ENCODE measurements around the genes MTM1, CD99L2, MAGEA12, PNMA6F and ATP2B3.

DNA sequence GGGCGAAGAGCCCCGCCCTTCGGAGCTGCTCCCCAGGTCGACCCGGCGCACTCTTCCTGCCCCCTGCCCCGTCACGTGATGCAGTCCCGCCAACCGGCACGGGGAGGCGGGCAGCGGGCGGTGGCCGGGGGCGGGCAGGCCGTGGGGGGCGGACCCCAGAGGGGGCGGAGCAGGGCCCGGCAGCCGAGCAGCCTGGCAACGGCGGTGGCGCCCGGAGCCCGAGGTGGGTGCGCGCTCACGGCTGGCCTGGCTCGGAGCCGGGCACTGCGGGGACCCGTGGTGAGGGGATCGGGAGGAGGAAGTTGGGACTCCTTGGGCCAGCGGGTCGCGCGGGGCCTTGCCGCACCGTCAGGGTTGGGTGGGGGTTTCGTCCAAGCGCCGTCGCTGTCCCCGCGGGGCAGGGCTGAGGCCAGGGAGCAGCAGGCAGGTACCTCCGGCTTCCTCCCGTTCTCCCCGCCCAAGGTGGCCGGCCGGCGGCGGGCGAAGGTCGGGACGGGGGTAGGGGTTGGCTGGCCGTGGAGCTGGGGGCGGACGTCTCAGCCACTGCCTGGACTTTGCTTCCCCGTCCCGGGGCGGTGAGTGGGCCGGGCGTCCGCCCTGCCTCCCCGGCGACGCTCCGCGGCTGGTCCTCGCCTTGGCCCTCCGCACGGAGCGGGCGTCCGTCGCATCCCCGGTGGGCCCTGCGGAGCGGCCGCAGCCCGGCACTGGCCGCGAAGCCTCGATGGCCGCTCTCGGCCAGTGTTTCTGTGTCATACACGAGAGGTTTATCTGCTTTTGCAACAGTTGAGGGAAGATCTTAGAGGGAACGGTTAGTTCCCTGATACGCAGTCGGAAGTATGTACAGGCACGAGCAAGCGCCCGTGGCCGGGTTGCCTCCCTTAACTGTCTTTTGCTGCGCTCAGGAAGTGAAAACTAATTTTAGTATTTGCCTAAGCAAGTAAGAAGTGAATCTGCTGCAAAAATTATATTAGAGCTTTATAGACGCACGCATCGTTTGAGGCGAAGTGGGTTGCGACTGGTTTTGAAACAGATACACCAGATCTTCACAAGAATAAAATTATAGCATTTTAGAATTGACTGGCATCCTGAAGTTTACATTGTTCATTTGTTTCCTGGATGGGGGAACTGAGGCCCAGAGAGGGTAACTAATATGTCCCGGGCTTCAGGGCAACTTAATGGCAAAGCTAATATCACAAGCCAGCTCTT lies at the start of gene MTM1:
Gene MTM1 (plus strand): TSS at position 182 of the 1,206 bp plus-strand sequence.
- RAMPAGE, long total RNA, result start-site peak on the plus strand centred at position 187 of the sequence, 18 bp wide, 277 and 91 reads in 2 replicates
- RRBS, result 25% methylated on average over 42 of the region's 102 CpGs

DNA sequence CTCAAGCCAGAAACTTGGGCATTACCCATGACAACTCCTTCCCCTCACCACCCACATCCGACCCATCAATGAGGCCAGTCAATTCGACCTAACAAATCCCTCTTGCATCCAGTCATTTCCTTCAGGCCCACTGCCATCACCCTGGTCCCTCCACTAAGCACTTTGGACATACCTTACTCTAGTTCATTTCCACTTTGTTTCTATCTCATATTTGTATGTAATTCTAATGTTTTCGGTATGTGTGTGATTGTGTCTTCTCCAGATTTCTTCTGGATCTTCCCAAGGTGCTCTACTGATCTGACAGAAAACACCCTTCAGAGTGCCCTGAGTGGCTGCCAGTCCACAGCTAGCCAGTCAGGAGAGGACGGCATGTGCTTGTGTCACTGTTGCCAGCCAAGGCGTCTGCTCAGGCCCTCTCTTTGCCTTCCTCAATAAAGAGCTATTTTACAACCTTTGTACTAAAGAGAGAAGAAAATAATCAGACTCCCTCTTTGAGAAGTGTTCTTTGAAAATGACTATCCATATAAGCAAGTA lies 29.1 kb downstream of the CD99L2 start:
- RAMPAGE, long total RNA, result no peak
- RRBS, result no CpG with 5 or more reads among the region's 5 CpGs

- RAMPAGE, long total RNA, result start-site peak on the minus strand at chrX:150898600-150898668, 387 and 492 reads in 2 replicates
- RRBS, result 23% methylated on average over 22 of the region's 102 CpGs
Observed at GRCh38 chrX:150898116-150899140, at the start of gene CD99L2. Gene CD99L2, minus strand, starts transcription at chrX:150898668.

DNA sequence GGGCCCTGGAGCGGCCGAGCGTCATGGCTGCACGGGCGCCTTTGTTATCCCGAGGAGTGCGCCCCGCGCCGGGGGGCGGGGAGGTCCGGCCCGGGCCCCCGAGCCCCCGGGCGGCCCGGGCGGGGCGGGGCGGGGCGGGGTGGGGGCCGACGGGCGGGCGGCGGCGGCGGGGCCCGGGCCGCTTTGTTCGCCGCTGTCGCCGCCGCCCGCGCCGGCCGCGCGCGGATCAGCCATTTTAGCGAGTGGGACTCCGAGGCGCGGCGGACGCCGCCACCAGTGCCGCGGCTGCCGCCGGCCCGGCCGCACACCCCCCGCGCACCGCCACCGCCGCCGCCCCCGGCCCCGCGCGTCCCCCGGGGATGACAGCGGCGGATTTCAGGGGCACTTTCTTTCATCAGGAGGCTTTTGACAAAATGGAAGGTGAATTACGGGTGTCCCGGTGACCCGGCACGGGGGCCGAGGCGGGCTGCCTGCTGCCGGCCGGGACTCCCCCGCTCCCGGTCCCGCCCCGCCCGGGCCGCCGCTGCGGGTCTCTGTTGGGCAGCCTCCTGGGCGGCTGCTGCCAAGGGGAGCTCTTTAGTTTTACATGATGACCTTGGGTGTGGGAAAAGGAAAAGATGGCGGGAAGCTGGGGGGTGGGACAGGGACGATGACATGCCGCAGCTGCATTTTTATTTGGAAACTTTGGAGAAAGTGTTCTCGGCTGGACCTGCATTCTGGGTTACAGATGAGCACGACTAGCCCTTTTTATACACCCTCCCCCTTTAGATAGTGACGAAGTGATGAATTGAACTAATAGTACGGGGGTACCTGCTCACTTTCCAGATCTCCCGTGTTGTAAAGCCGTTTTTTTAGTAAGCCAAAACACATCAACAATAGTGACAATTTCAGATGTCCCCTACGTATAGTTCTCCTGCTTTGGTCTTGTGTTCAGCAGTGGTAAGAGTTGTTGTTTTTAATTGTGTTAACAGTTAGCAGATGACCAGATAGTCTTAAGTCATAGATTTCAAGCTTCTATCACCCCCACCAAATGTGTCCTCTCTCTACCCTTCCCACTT lies 1.4 kb downstream of the HMGB3 start:
- RAMPAGE, long total RNA, result no peak
- RRBS, result 19% methylated on average over 39 of the region's 95 CpGs

GRCh38 chrX:151177470-151177887 lies 1.1 kb downstream of the GPR50 start:
- RAMPAGE, long total RNA, result no peak
- RRBS, result 32% methylated on average over 10 of the region's 44 CpGs

DNA sequence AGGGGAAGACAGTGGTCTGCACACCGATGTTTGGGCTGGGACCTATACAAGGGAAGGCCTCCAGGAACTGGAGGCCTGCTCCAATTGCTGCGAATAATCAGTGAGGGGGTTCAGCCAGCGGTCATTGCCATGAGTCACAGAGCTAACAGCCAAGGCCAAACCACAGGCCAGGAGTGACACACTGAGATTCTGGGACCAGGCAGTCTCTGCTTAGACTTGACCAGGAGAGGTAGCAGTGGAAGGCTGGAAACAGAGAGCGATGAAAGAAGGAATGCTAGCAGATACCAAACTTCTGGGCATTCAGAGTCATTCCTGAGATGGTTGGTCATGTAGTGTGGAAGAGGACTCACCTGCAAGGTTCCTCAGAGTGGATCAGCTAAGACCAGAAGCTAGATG lies 54.6 kb downstream of the CNGA2 start:
- RAMPAGE, long total RNA, result no peak
- RRBS, result no CpG with 5 or more reads among the region's 4 CpGs

DNA sequence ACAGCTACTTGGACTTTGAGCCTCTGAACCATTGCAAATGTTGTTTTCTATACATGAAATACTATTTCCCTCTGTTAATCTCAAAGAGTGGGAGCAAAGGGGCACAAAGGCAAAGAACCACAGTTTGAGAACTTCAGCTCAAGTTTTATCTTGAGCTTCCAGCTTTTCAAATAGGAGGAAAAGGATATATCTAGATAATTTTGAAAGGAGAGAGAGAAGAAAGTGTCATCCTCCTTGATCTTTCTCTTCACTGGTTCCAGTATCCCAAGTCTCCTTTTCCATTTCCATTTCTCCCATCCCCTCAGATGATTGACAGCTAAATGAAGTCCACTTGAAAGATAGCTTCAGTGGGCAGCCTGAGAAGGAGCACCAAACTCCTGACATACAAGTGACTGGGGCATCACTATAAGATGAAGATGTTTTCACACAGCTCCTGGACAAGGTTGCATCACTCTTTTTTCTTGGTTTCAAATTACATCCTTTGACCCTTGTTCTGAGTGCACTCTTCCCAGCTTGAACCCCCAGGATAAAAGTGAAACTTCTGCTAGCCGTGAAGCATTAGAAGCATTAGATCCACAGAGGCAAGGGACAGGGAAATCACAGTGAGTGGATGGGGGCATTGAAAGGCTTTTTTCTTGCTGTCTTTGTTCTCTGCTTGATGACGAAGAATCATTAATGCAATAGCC lies 17.4 kb upstream of the MAGEA10 start:
- RAMPAGE, long total RNA, result no peak
- RRBS, result no CpG with 5 or more reads among the region's 2 CpGs

- RAMPAGE, long total RNA, result no peak
- RRBS, result no CpG with 5 or more reads among the region's 22 CpGs
Observed at GRCh38 chrX:152733591-152734075, at the start of gene MAGEA12. Gene MAGEA12, plus strand, starts transcription at chrX:152733757.

- RAMPAGE, long total RNA, result no peak
- RRBS, result no CpG with 5 or more reads among the region's 20 CpGs
Observed at GRCh38 chrX:152907031-152907661, 9.3 kb downstream of the ZNF185 start.

- RAMPAGE, long total RNA, result no peak
- RRBS, result 46% methylated on average over 2 of the region's 13 CpGs
Observed at GRCh38 chrX:152989090-152989718, 4.7 kb downstream of the PNMA5 start.

- RAMPAGE, long total RNA, result no peak
- RRBS, result no CpG with 5 or more reads among the region's 7 CpGs
Observed at GRCh38 chrX:153225370-153225916, 40.5 kb upstream of the PWWP4 start.

GRCh38 chrX:153321689-153322098 lies at the start of gene PNMA6F:
Gene PNMA6F, minus strand, starts transcription at chrX:153321767.
- RAMPAGE, long total RNA, result no peak
- RRBS, result no CpG with 5 or more reads among the region's 8 CpGs

GRCh38 chrX:153336001-153336586 lies 2.1 kb downstream of the ZNF275 start:
- RAMPAGE, long total RNA, result no peak
- RRBS, result no CpG with 5 or more reads among the region's 8 CpGs

DNA sequence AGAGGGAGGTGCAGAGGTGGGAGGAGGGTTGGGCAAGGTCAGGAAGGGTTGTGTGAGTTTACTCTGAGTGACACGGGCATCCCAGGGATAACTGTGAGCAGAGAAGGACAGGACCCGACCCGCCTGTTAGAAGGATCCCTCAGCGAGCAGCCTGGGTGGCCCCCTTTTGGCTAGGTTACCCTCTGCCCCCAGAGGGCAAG lies 1.3 kb downstream of the ZFP92 start:
- RAMPAGE, long total RNA, result no peak
- RRBS, result no CpG with 5 or more reads among the region's 4 CpGs

DNA sequence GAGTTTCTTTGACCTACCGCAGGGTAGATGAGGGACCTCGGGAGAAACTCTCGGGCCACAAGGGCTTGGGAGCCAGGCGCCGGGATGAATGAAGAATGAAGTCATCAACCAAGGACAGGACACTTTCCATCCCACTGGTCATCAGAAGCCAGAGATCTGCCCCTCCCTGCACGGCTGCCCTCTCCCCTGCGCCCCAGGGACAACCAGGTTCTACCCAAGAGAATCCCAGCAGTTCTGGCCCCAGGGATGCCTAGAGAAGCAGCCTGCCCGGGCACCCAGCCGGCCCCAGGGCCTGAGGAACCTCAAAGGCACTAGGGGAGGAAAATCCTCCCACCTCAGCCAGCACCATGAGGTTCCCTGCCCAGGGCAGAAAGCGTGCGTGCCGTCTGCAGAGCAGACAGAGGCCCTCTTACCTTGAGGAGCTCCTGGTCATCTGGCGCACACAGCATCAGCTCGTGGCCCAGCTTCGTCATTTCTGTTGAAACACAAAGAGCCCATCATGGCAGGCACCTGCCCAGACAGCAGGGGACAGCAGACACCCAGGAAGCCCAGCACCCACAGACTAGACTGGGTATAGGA lies 8.1 kb downstream of the HAUS7 start:
- RAMPAGE, long total RNA, result no peak
- RRBS, result no CpG with 5 or more reads among the region's 15 CpGs

GRCh38 chrX:153474451-153475141 lies 4.2 kb upstream of the HAUS7 start:
- RAMPAGE, long total RNA, result no peak
- RRBS, result 23% methylated on average over 15 of the region's 72 CpGs

GRCh38 chrX:153517267-153517871 lies at the start of gene ATP2B3:
Gene ATP2B3, plus strand, starts transcription at chrX:153517642.
- RAMPAGE, long total RNA, result no peak
- RRBS, result 15% methylated on average over 17 of the region's 64 CpGs

GRCh38 chrX:153609680-153610304 lies 10.9 kb upstream of the CCNQ start:
- RAMPAGE, long total RNA, result no peak
- RRBS, result 20% methylated on average over 4 of the region's 41 CpGs

DNA sequence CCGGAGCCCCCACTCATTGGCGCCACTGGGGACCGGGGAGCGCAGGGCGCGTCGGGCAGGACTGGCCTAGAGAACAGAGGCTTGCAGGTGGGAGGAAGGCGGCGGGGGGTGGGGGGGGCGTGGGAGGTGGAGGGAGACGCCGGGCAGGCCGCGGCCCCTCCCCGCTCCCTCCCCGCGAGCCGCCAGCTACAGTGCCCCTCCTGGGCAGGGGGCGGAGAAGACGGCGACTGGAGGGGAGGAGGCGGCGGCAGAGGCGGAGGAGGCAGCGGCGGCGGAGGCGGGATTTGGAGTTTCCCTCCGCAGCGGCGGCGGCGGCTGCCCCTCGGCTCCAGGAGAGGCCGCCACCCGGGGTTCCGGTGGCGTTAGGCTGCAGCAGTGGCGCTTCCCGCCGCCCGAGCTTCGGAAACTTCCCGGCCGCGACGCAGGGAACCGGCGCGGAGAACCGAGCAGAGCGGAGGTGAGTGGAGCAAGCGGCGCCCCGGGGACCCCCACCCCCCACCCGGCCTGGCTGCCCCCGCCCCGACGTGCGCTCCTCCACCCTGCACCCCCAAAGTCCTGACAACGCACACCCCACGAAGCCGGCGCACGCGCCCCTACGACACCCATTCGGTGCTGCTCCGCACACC lies 4.7 kb upstream of the DUSP9 start:
- RAMPAGE, long total RNA, result no peak
- RRBS, result 24% methylated on average over 29 of the region's 69 CpGs

- RAMPAGE, long total RNA, result no peak
- RRBS, result 36% methylated on average over 5 of the region's 53 CpGs
Observed at GRCh38 chrX:153688546-153688920, 807 bp downstream of the SLC6A8 start.

Data from kidney epithelial cell (primary cell).